Pulmonary lymph node (tissue), 1 donor: ENCODE results near the genes ITSN1, KCNE2 and KCNE1.

DNA sequence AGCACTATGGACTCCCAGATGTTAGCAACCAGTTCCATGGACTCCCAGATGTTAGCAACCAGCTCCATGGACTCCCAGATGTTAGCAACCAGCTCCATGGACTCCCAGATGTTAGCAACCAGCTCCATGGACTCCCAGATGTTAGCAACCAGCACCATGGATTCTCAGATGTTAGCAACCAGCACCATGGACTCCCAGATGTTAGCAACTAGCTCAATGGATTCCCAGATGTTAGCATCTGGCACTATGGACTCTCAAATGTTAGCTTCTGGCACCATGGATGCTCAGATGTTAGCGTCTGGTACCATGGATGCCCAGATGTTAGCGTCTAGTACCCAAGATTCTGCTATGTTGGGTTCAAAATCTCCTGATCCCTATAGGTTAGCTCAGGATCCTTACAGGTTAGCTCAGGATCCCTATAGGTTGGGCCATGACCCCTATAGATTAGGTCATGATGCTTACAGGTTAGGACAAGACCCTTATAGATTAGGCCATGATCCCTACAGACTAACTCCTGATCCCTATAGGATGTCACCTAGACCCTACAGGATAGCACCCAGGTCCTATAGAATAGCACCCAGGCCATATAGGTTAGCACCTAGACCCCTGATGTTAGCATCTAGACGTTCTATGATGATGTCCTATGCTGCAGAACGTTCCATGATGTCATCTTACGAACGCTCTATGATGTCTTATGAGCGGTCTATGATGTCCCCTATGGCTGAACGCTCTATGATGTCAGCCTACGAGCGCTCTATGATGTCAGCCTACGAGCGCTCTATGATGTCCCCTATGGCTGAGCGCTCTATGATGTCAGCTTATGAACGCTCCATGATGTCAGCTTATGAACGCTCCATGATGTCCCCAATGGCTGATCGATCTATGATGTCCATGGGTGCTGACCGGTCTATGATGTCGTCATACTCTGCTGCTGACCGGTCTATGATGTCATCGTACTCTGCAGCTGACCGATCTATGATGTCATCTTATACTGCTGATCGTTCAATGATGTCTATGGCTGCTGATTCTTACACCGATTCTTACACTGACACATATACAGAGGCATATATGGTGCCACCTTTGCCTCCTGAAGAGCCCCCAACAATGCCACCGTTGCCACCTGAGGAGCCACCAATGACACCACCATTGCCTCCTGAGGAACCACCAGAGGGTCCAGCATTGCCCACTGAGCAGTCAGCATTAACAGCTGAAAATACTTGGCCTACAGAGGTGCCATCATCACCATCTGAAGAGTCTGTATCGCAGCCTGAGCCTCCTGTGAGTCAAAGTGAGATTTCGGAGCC lies 9.2 kb downstream of the SON start:
- PRO-cap = no peak

DNA sequence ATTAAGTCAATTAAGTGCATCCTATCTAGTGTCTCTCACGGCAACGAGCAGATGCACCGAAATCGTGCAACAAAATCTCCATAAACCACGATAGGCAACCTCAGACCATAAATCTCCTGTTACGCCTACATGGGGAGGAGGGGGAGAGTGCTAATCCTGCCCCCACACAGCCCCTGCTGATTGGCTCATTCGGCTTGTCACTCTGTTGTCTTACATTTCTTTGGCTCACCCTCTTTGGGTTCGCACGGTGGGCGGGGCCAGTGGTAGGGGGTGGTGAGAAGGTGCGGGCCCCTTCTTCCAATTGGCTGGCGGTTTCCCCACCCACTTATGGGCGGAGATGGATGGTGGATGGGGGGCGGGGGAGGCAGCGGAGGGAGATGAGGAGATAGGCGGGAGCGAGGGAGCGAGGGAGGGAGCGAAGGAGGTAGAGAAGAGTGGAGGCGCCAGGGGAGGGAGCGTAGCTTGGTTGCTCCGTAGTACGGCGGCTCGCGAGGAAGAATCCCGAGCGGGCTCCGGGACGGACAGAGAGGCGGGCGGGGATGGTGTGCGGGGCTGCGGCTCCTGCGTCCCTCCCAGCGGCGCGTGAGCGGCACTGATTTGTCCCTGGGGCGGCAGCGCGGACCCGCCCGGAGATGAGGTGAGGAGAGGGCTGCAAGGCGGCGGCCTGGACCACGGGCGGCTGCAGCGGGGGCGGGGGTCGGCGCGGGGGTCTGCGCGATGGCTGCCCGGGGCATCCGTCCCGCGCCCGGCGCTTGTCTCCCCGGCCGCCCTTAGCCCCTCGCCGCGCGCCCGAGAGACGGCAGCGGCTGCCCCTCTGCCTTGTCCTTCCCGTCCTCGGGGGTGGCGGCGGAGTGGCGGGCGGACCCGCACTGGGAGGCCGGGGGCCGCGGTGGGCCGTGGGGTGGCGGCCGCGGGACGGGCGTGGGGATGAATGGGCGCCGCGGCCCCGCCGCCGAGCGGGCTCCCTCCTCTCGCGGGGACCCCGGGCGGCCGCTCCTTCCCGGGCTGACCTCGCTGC lies at the start of gene ITSN1:
Gene ITSN1, plus strand, starts transcription at position 425 of the 1,018 bp plus-strand sequence.
- PRO-cap = bidirectional peak, plus-strand start at position 427 of the sequence, minus-strand start at position 82 of the sequence; unidirectional peak, plus-strand start at position 629 of the sequence

- PRO-cap = no peak
These were observed 14.9 kb downstream of the ITSN1 start for GRCh38 chr21:33657171-33657609.

GRCh38 chr21:33686473-33686781 lies 44.1 kb downstream of the ITSN1 start:
- PRO-cap = no peak

DNA sequence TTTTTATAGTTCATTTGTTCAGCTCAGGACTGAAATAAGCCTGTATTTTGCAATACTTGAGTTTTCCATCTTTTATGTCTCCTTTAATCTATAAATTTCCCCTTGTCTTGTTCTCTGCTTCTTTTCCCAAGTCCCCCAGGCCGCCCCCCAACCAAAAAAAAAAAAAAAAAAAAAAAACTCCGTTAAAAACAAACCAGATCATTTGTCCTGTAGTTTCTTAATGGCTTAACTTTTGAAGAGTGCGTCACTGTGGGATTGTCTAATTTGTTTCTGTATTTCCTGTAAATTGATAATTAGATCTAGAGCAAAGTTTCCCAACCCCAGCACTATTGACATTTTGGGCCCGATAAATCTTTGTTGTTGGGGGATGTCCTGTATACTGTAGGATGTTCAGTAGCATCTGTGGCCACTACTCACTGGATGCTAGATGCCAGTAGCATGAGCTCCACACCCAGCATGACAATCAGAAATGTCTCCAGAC lies 120.8 kb downstream of the ITSN1 start:
- PRO-cap = no peak

GRCh38 chr21:34076728-34077404 lies 3.5 kb downstream of the MRPS6 start:
- PRO-cap = no peak

- PRO-cap = no peak
These were observed 131.5 kb downstream of the MRPS6 start for GRCh38 chr21:34204691-34205552.

DNA sequence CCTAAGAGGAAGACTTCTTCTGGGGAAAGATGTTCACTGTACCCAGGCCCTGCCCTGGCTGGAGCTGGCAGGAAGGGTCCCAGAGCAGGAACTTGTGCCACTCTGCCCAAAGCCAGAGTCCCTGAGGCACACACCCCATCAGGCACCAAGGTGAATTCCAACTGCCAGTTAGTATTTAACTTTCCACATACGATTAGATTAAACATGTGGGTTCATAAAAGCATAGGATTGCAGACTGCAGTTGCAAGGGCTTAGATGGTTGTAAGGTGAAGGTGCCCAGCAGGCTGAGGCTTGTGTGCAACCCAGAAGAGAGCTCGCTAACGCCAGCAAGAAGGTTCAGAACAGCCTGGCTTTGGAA lies at the start of gene KCNE2:
Gene KCNE2, plus strand, starts transcription at position 244 of the 358 bp plus-strand sequence.
- PRO-cap = no peak

GRCh38 chr21:34511888-34512685 lies at the start of gene KCNE1:
Gene KCNE1, minus strand, starts transcription at chr21:34512210.
- PRO-cap = unidirectional peak, minus-strand start at chr21:34512208

- PRO-cap = no peak
These were observed 1.1 kb upstream of the KCNE1 start for GRCh38 chr21:34513125-34513462.

GRCh38 chr21:34524613-34525782 lies 13.0 kb upstream of the KCNE1 start:
- PRO-cap = no peak

DNA sequence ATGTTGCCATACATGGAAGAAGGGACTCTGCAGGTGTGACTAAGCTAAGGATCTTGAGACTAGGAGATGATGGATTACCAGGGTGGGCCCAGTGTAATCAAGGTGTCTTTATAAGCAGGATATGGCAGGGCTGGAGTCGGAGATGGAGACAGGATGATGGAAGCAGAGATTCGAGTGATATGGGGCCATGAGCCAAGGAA lies 31.1 kb upstream of the KCNE1 start:
- PRO-cap = no peak

DNA sequence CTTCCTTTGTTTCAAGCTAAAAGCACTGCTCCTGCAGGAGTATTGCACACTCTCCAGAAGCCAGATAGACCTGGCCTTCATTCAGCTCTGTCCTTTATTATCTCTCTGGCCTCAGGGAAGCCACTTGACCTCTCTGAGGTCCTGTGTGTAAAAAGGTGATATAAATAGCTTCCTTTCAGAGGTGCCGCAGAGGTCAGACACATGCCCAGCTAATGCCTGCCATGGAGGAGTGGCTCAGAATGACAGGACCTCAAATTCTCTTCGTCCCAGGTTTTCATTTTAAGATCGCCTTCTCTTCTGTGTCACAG lies 5.4 kb upstream of the RCAN1 start:
- PRO-cap = no peak

DNA sequence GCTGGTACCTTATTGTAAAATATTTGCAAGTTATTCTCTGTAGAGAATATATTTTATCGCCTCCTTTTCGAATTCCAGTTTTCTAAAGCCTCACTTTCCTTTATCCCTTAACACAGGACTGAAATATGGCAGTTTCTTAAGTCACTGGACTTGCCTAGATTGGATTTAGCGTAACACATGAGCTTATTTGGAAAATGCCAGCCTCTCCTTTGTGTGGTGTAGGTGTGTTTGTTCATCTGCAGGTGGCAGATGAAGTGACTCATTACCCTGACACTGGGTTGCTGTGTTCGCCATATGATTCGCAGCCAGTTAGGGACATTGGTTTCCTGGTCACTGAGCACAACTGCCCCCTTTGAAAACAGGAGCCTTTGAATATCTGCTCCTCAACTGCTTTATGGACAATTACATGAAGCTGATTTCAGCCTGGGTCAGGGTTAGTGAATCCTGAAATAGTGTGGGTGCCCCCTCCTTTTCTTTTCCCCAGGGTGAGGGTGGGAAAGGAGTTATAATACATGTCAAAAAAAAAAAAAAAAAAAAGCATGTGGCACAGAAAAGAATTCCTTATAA lies 21.6 kb downstream of the CLIC6 start:
- PRO-cap = no peak

GRCh38 chr21:34691346-34691897 lies 22.6 kb downstream of the CLIC6 start:
- PRO-cap = no peak

DNA sequence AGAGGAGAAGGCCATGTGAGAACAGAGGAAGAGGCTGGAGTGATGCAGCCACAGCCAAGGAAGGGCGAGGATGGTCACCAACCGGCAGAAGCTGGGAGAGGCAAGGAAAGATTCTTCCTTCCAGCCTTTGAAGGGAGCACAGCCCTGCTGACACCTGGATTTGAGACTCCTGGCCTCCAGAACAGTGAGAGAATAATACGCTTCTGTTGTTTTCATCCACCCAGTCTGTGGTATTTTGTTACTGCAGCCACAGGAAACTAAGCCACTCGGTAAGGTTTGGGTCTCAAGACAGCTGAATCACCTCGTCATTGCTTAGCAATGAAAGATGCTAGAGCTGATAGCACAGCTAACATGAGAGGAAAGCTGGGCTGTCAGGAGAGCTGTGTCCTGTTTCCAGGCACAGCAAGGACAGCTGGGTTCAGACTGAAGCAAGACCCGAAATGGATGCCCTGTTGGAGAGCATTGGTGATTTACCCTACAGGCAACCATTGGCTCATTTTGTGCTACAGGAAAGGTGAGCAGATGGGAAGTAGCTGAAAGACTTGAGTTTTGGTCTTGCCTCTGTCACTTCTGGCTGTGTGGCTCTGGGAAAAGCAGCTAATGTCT lies 57.8 kb downstream of the CLIC6 start:
- PRO-cap = no peak

GRCh38 chr21:34734585-34735319 lies 66.0 kb downstream of the CLIC6 start:
- PRO-cap = no peak

DNA sequence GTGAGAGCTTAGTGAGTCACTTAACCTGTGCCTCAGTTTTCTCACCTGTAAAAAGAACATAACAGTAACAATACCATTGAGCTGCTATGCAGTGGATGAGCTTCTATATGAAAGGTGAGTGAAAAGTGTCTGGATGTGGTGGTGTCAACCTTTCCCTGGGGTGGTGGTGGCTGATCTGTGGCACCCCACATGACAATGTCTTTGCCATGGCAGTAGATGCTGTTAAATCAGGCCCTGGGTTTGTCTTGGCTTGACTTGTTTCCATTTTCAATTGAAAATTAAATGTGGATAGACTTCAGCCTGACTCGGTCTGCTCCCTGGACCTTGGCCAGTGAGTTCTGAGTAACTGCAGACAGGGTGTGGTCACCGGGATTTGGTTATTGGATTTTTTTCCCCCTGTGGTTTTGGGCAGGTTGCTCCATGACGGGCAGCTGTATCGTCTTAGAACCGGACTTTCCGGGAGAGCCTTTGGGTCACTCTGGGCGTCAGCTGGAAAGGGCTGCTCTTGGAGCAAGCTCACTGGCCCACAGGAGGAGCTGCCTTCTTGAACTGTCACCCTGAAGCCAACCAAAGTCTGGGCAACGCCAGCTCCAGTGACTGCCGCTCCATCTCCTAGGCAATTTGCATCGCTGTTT lies 74.9 kb downstream of the CLIC6 start:
- PRO-cap = no peak

GRCh38 chr21:34794457-34794788 lies 125.6 kb downstream of the CLIC6 start:
- PRO-cap = no peak

DNA sequence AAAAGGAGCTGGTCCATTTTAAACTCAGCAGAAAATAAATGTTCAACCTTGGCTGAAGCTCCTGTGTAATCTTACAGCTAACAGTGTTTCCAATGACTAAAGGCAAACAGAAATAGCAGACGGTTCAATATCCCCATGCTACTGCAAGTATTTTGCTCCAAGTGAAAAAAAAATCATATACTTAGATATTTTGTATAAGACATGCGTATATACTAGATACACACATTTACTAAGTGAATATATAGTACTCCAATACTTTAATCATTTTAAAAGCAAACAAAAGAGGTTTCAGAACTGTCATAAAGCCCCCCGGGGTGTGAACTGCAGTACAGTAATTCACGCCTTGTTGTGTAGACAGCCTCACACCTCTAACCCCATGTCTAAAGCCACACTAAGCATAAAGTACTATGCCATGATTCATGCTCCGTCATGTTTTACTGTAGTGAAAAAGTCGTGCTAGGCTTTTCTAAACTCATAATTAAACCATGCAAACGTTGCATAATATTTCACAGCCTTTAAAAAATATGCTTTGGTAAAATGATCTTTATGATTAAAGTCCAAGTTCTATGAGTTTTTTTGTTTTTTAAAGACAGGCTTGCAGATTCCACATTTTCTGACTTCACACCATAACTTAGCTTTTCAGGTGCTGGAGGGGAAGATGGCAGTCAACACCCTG lies 132.3 kb downstream of the CLIC6 start:
- PRO-cap = no peak